AG09309 (cell line): ENCODE measurements around the genes HELT and CYP4V2.

DNA sequence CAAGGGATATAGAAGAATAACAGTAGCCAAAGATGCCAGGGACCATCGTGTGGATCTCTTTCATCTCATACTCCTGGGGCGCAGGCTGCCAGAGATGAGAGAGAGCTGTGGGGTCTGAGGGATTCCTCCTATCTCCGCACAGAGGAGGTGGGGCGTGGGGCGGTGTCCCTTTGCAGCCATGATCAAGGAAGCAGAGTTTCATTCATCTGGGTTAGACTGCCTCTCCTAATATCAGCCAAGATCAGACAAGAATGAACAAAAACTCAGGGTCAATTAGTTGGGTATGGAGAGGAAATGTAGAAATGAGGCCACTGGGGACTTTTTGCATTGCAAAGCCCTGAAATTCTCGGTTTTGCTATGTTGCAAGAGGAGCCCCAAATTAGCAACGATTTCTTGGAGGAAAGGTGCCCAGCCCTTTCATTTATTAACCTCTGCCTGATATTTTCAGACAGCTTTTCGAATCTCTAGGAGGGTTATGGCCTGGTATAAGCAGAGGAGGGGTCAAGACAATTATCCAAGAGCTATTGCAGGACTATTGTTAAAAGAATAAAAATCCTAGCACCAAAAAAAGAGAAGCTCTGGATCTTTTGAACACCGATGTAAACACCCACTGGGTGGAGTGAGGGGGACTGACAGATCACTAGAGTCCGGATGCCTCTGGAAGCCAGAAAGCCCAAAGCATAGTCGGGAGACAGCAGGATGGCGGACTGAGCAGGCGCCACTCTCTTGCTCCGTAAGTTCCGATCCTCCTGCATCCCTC, 34.3 kb upstream of the ACSL1 start:
- RRBS = no CpG with 5 or more reads among the region's 15 CpGs

GRCh38 chr4:184882288-184882873, 56.6 kb upstream of the ACSL1 start:
- RRBS = no CpG with 5 or more reads among the region's 11 CpGs

DNA sequence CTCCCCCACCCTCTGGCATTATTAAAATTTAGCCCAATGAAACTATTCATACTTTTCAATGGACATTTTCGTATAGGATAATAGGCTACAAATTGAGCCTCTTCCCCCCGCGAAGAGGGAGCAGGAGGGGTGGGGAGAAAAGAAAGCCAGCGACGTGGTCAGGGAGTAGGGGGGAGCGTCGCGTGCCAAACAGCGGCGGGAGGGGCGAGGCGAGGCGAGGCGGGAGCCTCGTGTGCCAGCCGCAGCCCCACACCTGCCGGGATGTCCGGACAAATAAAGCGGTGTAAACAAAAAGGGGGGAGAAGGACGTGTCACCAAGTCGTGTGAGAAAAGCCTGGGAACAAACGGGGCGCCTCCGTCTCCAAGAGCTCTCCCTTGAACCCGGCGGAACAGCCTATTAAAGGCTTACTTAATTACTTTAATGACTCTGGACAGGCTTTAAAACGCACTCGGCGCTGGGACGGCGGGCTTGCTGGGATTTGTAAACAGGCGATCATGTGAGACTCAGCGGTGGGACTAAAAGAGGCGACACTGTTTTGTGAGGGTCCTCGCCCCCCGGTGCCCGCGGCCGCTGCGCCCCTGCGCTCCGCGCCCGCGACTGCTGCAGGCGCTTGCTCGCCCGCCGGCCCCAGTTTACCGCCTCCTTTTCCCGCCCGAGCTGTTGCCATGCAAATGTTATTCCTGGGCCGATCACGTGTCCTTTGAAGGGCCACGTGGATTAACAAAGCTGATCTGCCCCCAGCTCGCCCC, at the start of gene HELT:
Gene HELT (plus strand): TSS at position 572 of the 750 bp plus-strand sequence.
- RRBS = 2% methylated on average over 14 of the region's 56 CpGs

GRCh38 chr4:185019280-185019935, 1.1 kb downstream of the HELT start:
- RRBS = 2% methylated on average over 5 of the region's 49 CpGs

GRCh38 chr4:185115875-185116308, 27.2 kb upstream of the SLC25A4 start:
- RRBS = no CpG with 5 or more reads among the region's 8 CpGs

DNA sequence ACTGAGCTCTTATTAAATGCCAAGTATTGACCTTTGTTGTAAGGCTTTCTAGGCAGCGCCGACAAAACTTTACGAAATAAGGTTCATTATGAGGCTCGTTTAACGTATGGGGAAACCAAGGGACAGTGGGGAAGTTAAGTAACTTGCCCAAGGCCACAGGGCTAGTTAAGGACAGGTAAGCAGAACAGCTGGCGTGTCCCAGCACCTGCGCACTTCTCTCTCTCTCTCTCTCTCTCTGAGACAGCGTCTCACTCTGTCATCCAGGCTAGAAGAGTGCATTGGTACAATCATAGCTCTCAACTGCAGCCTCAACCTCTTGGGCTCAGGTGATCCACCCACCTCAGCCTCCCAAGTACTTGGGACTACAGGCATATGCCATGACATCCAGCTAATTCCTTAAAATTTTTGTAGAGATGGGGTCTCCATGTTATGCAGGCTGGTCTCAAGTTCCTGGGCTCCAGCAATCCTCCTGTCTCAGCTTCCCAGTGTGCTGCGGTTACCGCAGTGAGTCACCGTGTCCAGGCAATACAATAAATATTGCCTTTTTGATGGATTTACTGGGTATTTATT, 16.0 kb downstream of the LRP2BP start:
- RRBS = no CpG with 5 or more reads among the region's 11 CpGs

DNA sequence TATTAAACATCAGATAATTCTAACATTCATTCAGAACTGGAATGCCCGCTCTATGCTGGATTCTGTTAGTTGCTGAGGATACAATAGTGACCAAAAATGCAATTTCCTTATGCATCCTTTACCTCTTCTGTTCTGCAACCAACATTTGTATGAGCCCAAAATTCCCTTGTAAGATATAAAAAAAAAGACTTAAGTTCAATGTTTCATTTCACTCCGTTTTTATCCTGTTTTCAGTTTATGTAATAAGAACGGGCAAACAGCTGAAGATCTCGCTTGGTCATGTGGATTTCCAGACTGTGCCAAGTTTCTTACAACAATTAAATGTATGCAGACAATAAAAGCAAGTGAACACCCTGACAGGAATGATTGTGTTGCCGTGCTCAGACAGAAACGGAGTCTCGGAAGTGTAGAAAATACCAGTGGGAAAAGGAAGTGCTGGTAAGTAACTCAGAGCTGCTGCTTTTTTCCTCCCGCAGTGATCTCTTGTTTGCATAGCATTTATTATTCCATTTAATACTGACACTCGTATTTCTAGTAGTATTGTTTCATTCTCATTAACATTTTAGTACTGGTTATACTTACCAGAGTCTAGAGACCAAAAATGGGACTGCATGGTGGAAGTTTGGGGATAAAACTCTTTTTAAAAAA, 2.8 kb downstream of the ANKRD37 start:
- RRBS = no CpG with 5 or more reads among the region's 9 CpGs

GRCh38 chr4:185638322-185639017, 103.2 kb upstream of the PDLIM3 start:
- RRBS = 30% methylated on average over 8 of the region's 31 CpGs

GRCh38 chr4:185673710-185674670, 138.0 kb downstream of the SORBS2 start:
- RRBS = no CpG with 5 or more reads among the region's 4 CpGs

DNA sequence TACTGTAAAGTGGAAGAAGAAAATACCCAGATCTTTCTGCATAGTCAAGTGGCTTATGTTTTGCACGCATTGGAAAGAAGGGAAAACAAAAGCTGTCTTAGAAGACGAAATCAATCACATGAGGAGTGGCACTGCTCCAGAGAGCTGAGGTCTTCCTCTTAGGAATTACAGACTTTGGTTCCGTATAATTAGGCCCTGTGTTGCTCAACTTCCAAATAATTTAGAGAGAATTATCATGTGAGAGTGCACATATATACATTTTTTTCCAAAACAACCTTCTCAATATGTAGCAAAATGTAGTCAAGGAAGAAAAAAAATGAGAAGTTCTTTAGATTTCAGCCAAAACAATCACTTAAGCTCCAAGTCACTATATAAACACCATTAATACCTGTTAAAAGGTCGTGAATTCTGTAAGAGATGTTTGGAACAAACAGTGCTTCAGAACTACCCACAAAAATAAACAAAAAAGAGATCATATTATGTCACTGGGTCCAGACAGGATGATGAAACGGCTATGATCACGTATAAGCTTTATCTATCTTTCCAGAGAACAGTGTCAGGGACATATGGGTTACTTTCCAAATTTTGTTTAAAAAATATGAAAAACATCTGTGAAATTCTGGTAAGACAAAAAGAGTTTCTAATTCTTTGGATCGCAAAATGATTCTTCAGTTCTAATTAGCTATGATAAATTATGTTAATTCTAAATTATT, 90.2 kb downstream of the SORBS2 start:
- RRBS = no CpG with 5 or more reads among the region's 7 CpGs

DNA sequence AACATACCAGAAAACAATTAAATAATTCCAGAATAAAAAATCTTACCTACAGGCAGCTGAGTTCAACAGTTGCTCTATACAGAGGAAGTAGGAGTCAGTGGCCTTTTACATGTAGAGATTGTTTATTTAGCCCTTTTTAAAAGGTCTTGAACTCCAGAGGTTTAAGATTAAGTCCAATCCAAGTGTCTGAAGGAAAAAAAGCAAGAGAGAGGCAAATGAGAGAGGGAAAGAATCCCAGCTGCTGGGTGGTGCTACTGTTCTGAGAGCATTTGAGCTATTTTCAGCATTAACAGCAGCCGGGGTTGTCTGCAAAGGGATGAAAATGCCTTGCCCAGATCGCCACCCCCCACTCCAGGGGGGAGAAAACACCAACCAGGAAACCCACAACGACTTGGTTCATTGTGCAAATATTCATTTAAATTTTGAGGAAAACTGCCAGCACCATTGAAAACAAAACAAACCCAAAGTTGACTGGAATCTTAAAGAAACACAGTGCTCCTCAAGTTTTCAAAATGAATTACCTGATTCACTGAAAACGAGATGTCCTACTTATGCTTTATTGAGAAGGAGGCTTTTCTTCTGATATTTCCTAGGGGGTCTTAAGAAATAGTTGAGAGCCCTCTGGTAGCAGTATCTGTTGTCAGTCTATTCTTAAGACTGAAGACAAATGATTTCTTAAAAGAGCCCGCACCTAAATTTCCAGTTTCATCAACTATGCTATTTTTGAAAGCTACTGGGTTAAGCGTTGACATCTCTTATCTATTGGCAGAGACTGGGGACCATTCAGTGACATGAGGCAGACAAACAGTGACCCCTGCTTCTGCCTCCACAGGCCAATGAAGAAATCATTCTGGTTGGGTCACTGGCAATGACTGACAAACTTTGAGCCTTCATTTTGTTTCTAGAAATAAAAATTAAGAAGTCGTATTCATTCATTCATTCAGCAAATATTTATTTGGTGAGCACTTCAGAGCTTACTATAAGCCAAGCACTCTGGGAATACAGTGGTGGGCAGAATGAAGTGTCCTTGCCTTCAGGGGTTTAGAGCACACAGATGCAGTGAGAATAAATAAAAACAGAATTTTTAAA, 36.5 kb downstream of the SORBS2 start:
- RRBS = no CpG with 5 or more reads among the region's 7 CpGs

DNA sequence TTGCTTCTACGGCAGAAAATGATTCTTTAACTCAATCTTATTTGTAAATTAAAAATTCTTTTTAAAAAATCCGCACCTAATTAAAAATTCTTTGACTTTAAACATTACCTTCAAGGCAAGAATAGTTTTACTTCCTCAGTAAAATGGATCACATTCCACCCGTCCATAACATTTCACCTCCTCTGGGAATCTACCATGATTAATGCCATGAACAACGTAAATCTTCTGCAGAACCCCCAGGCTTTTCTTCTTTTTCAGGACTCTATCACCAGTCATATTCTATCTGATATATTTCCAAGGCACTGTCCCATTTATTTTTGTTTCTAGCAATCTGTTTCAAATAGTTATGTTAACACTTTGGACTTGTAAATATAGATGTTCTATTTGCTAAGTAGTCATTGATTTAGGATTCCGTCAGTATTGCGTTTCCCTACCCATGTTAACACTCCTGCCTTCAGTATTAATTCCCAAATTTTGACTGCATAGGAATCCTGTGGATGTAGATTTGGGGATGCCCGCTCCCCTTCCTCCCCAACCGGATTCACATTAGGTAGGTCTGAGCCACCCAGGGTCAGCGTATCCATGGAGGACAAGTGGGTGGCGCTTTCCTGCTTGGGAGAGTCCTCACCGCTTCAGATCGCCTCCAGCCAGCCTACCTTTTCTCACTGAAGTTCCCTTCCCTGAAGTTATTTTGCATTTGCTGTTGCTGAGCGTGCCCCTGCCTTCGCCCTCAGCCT, 1.0 kb upstream of the SORBS2 start:
- RRBS = no CpG with 5 or more reads among the region's 14 CpGs

DNA sequence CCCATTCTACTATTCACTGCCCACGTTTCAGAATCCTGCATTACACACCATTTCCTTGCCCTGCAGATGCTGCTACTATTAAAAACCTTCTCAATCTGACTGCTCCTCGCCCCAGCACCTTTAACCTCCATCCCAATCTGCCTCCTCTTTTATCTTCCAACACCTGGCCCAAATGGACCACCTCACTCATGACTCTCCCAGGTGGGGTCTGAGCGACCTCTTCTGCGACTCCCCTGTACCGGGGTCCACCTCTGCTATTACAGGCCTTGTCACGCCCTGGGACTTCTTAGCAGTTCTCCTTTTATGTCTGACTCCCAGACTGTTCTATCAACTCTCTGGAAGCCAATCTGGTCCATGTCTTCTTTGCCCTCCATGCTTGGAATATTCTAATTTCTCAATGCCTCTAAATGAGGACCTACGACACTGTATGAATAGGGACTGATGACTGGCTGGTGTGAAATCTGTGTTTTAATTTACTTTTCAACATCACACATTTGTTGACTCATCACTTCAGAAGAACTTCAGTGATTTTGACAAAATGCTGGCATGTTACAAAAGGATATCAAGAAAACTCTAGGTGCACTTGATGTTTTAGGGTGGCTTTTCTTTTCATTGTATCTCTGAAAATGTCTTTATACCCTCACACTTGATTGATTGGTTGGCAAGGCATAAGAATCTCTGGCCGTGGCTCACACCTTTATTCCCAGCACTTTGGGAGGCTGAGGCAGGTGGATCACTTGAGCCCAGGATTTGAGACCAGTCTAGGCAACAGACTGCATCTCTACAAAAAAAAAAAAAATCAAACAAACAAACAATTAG, 1.8 kb upstream of the SORBS2 start:
- RRBS = no CpG with 5 or more reads among the region's 8 CpGs

DNA sequence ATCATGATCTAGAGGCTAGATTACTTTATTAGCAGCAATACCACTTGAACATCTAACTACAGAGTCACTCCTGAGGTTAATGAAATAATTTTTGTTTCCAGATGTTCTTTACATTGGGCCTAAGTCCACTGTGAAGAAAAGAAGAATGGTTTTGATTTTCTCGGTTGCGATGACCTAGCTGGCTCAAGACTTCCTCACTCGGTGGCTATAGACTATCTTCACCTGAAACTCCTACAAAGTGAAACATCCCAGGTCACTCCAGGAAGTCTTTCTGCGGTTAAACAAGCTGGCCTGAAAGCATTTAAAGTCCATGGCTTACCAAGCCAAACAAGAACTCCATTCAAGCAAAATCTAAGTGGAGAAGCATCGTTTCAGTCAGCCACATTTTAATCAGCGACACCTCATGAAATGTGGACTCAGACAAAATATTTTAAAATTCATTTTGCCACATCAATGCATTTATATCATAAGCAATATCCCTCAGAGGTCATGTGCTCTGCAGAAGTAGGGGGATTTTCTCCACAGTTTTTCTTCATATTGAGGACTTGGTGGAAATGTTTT, 13.8 kb upstream of the SORBS2 start:
- RRBS = no CpG with 5 or more reads among the region's 6 CpGs

- RRBS = no CpG with 5 or more reads among the region's 12 CpGs
Measured at GRCh38 chr4:186079206-186079774, 10.3 kb downstream of the TLR3 start.

DNA sequence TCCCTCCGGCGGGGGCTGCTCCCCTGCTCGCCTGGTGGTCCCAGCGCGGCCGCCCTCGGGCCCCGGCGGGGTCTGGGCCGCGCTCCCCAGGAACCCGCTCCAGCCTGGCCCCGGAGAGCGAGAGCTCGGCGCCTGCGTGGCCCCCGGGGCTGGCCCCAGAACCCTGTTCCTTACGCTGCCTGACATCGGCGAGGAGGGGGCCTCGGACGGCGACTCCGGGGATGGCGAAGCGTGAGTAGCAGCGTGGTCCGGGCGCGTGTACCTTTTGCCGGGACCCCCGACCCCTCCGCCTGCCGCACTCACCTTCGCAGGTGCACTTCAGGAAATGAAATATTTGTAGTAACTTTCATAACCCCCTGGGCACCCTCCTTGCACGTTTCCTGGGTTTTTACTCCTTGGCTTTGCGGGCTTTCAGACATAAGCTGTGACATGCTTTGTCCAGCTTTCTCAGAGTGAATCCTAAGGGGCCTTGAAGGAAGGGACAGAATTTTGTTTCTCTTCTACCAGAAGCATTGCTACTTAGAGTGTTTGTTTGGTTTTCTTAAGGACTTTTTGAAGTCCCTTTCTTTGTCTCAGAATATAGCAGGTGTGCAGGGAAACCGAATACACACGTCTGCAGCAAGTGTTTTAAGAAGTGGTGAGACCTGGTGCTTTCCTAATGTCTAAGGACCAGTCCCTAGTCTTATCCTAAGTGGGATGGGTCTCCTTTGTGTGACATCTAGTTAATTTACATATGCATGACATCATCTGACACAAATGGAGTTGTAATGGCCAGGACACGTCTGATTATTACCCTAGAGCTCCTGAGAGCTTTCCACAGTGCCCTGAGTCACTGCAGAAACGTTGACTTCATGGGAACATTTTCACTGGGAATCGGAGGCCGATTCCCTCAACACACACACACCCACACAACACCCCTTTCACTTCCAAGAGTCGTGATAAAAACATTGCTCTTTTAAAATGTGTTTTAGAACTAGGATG, 36.7 kb downstream of the TLR3 start:
- RRBS = 7% methylated on average over 21 of the region's 45 CpGs

DNA sequence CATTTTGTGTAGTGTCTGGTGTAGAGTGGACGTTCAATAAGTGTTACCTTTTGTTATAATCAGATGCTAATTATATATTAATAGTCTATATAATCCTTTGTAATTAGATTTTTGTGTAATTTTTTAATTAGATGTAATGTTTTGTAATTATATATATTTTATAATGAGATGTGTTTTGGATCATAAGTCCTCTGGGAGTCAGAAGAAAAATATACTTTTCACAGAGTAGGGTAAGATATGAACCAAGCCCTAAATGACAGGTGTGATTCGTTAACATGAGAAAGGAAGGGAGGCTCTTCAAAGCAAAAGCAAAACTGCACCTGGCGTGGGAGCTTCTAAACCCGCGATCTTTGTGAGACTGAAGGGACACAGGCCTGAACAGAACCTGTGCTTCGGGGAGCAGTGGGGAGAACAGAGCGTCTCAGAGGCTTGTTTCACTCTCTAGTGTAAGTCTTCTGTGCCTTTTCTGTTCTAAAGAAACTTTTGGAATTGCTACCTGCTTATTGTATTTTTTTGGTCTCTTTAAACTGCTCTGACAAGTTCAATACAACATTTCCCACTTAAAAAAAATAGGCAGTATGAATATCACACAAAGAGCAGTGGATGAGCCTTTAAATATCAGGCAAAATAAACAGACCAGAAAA, 30.3 kb upstream of the CYP4V2 start:
- RRBS = no CpG with 5 or more reads among the region's 7 CpGs

- RRBS = no CpG with 5 or more reads among the region's 8 CpGs
Measured at GRCh38 chr4:186172571-186172986, 18.8 kb upstream of the CYP4V2 start.

- RRBS = 2% methylated on average over 60 of the region's 116 CpGs
Measured at GRCh38 chr4:186191128-186192131, at the start of gene CYP4V2. TSS of gene CYP4V2 (plus strand) at chr4:186191567.

GRCh38 chr4:186244006-186244550, 16.8 kb downstream of the KLKB1 start:
- RRBS = no CpG with 5 or more reads among the region's 8 CpGs